Breast (tissue), 4 donors: ENCODE data around the genes RIOK1 and SLC35B3.

DNA sequence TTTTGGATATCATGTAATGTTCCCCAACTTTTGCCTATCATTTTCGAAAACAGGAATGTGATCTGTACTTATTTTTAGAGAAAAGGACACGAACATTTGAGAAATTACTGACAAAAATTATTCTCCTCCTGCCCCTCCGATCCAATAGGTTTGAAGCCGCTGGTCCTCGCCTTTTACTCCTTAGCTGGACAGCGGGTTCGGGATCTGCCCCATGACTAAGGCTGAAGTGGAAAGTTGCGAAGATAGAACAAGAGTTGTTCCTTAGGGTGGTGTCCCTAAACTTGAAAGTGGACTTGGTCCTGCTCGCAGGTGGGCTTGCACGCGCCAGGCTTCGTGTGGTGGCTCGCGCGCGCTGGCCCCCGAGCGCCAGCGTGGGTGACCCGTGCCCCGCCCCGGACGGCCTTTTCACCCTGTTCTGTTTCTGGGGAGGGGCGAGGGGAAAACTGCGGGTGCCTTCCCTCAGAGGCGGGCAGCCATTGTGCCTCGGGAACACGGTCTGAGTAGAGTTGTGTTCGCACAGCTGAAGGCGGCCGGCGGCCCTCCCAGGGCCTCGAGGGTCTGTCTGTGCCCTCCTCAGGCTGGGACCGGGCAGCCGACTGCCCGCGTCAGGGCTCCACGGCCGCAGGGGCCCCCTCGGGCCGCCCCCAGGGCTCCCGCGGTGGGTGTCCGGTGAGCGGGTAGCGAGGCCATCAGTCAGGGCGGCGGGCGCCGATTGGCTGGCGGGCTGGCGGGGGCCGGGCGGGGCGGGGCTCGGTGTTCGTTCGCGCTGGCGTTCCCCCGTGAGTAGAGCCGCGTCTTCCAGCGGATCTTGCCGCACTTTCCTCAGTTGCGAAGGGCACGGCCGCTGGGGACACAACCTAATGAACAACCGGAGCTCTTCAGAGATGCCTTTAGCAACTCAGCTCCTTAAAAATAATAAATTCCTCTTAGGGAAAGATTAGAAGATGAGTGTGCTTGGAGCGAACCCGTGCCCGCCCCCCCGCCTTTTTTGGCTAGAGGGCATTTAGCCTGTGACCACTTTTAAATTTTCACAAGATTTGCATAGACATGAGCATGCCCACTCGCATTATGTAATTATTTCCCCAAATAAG lies 33.1 kb downstream of the RREB1 start:
- PRO-cap, 3 experiments = peak in 3 of 3 experiments; most common plus-strand start position 440 of the sequence (in 3); most common minus-strand start position 598 of the sequence (in 3)
- RRBS = 2% methylated on average over 22 of the region's 74 CpGs

GRCh38 chr6:7166112-7167244 lies 58.7 kb downstream of the RREB1 start:
- PRO-cap, 3 experiments = no peak in any of the 3 experiments
- RRBS = no CpG with 5 or more reads among the region's 18 CpGs

DNA sequence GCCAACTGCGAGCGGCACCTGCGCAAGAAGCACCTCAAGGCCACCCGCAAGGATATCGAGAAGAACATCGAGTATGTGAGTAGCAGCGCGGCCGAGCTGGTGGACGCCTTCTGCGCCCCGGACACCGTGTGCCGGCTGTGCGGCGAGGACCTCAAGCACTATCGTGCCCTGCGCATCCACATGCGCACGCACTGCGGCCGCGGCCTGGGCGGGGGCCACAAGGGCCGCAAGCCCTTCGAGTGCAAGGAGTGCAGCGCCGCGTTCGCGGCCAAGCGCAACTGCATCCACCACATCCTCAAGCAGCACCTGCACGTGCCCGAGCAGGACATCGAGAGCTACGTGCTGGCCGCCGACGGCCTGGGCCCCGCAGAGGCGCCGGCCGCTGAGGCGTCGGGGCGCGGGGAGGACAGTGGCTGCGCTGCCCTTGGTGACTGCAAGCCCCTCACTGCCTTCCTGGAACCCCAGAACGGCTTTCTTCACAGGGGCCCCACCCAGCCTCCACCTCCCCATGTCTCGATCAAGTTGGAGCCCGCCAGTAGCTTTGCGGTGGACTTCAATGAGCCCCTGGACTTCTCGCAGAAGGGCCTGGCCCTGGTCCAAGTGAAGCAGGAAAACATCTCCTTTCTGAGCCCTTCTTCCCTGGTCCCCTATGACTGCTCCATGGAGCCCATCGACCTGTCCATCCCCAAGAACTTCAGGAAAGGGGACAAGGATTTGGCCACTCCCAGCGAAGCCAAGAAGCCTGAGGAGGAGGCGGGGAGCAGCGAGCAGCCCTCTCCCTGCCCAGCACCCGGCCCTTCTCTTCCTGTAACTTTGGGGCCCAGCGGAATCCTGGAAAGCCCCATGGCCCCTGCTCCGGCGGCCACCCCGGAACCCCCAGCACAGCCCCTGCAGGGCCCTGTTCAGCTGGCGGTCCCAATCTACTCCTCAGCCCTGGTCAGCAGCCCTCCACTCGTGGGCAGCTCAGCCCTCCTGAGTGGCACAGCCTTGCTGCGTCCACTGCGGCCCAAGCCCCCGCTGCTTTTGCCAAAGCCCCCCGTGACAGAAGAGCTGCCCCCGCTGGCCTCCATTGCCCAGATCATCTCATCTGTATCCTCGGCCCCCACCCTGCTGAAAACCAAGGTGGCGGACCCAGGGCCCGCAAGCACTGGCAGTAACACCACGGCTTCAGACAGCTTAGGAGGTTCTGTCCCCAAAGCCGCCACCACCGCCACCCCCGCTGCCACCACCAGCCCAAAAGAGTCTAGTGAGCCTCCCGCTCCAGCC lies 82.3 kb downstream of the SSR1 start:
- PRO-cap, 3 experiments = no peak in any of the 3 experiments
- RRBS = 81% methylated on average over 2 of the region's 77 CpGs

DNA sequence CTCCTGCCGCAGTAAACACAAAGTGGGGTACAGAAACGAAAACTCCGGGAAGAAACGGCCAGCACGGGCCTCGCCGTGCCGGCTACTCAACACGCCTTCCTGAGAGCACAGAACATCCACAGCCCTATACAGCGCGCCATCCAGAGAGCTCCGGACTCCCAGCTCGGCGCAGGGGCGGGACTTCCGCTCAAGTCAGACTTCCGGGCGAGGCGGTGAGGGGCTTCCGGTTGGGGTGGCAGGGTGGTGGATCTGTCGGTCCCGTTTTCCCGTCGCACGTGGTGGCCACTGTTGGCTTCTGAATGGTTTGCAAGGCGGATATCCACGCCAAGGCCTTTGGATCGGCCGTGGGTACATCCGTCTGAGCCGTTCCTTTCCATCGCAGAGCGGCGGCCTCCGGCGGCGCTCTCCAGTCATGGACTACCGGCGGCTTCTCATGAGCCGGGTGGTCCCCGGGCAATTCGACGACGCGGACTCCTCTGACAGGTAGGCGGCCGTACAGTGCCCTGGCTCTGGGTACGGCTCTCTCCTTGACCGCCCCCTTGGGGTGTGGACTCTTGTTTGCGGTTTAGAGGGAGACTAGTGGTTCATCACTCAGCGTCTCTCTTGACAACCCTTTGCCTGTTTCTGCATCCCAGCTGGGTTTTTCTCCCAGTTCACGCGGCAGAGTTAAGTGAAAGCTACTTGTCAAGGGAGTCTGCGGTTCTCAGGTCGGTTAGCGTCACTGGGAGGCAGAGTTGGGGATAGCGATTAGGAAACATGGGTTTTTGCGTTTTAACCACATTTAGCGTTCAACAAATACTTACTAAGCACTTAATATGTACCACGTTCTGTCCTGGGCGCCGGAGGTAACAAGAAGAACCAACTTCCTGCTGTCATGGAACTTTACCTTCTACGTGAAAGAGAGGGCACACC lies at the start of gene RIOK1:
Gene RIOK1, plus strand, starts transcription at position 218 of the 912 bp plus-strand sequence.
- PRO-cap, 3 experiments = peak in 3 of 3 experiments; most common plus-strand start position 220 of the sequence (in 2); most common minus-strand start position 165 of the sequence (in 2)
- RRBS = 1% methylated on average over 10 of the region's 63 CpGs

- PRO-cap, 3 experiments = no peak in any of the 3 experiments
These were observed 23.1 kb downstream of the RIOK1 start for GRCh38 chr6:7412759-7413152.

DNA sequence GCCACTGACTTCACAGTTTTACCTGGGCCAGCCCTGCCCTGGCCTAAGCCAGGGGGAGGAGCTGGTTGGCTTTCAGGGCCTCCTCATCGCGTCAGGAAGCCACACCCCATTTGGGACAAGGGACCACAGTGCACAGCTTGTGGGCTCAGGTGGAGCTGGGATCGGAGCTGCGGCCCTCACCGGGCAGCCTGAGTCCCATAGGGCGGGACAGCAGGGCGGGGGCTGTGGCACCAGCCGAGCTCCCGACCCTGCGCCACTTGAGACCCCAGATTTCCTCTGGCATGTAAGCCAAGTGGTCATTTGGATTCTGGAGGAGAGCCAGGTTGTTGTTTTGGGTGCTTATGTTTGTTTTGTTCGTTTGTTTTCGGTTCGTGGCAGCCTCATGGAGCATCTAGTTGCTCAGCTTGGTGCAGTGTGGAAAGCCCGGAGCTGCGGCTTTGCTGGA lies 42.2 kb downstream of the RIOK1 start:
- PRO-cap, 3 experiments = peak in 1 of 3 experiments; most common plus-strand start position 148 of the sequence (in 1)
- RRBS = no CpG with 5 or more reads among the region's 15 CpGs

GRCh38 chr6:7543849-7544908 lies 2.7 kb downstream of the DSP start:
- PRO-cap, 3 experiments = peak in 3 of 3 experiments; most common plus-strand start chr6:7544149 (in 3)
- RRBS = 13% methylated on average over 5 of the region's 16 CpGs

- PRO-cap, 3 experiments = no peak in any of the 3 experiments
- RRBS = no CpG with 5 or more reads among the region's 9 CpGs
These were observed 15.1 kb downstream of the SNRNP48 start for GRCh38 chr6:7604863-7605650.

DNA sequence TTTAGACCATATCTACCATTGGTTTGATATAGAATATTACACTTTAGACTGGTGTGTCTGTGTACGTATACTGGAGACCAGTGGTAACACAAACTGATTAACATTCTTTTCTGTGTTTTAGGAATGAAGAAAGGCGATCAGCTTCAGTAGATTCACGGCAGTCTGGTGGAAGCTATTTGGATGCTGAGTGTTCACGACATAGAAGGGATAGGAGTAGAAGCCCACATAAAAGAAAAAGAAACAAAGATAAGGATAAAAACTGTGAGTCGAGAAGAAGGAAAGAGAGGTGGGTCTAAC lies 15.9 kb downstream of the SNRNP48 start:
- PRO-cap, 3 experiments = no peak in any of the 3 experiments
- RRBS = no CpG with 5 or more reads among the region's 5 CpGs

DNA sequence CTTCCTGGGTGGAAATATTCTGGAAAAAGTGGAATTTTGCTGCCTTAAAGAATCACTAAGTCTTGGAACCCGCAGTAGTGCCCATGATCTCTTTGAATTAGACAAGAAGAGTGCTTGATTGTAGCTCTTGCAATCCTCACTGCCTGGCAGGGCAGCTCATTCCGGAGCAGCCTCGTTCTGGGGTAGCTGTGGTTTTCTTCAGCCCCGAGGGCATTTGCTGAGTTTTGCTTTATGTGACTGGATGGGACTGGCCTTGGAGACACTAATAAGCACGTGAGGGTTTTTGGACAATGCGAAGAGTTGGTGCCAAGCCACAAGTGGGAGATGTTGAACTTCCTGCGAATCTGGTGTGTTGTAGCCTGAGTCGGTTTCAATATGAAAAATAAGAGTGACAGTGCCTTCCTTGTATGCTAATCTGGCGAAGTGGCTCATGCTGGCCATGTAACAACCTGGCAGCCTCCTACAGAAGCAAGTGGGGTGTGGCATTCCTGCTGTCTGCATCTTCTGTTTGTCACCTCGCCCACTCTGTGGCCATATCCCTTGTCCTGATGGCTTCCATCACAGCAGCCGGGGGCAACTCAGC lies 28.3 kb downstream of the SNRNP48 start:
- PRO-cap, 3 experiments = no peak in any of the 3 experiments
- RRBS = no CpG with 5 or more reads among the region's 11 CpGs

- PRO-cap, 3 experiments = no peak in any of the 3 experiments
- RRBS = no CpG with 5 or more reads among the region's 8 CpGs
These were observed 29.1 kb downstream of the TXNDC5 start for GRCh38 chr6:7881220-7882211.

DNA sequence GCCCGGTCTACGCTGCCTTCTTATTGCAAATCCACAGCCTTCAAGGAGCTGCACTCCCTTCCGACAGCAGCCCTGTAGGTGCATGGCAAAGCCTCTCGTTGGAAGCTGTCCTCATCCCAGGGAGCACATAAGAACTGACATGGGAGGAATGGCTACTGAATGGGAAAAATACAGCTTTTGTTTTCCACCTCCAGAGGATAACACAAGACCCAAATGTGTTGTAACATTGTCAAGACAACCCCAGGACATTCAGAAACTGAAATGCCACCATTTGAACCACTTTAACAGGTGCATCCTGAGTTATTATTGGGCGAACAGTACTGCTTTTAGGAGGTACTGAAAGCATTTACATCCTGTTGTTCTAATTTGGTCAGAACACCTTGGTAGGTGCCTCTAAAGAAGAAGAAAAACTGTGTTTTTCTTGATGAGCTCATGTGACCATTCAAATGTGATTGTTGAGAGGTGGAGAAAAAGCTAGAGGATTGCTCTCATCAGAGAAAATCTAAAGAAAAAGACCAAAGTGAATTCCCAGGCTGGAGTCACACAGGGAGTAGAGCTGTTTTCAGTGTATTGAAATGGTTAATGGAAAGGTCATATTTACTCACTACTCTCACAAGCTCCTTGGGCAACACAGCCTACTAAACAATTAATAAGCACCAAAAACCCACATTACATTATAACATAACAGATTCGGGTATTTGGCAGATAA lies 6.4 kb upstream of the TXNDC5 start:
- PRO-cap, 3 experiments = no peak in any of the 3 experiments
- RRBS = no CpG with 5 or more reads among the region's 6 CpGs

GRCh38 chr6:8157634-8158287 lies 55.4 kb upstream of the EEF1E1 start:
- PRO-cap, 3 experiments = no peak in any of the 3 experiments
- RRBS = no CpG with 5 or more reads among the region's 5 CpGs

DNA sequence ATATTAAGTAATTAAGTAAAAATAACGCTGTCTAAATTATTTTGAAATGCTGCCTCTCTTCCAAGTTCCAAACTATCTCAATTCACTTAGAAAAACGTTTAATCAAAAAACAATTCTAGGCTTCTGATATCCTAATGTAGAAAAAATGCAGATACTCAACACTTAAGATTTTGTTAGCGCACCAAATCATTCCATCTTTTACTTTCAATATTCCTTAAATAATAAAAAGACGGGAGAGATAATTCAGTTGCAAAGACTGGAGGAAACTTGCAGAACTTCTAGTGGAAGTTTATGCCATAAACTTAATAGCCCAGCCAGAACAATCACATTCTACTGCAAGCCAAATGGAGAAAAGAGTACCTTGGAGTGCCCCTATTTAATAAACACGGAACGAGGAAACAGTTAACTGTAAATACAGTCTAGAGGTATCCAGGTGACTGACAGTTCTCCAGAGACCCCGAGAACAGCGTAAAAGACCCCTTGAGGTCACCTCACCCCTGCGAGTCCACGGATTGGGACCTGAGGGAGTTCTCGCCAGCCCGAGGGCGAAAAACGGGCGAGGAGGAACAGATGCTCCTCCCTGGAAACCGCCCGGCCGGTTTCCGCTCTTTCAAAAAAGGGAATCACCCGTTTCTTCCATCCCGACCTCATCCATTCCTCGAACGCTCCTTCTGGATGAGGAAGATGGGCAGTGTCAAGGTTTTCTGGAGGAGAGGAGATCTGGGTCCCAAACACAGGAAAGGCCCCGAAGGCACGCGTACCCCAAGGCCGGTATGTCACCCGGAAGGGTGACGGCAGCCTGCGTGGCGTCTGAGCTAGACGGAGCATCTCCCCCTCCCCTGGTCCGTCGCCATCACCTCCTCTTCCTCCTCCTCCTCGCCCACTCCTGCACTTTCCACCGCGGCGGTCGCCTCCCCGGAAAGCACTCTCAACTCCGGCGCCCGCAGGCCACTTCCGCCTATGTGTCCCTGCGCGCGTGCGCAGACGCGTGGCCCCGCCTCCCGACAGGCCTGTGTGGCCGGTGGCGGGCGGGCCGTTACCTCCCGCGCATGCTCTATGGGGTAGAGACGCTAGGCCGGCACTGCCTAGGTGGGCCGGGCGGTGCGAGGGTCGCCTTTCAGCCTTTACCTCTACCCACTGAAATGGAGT lies at the start of gene SLC35B3:
Gene SLC35B3, minus strand, starts transcription at position 964 of the 1,149 bp plus-strand sequence.
- PRO-cap, 3 experiments = peak in 3 of 3 experiments; most common plus-strand start position 1,088 of the sequence (in 3); most common minus-strand start position 953 of the sequence (in 3)
- RRBS = 1% methylated on average over 16 of the region's 64 CpGs

- PRO-cap, 3 experiments = no peak in any of the 3 experiments
- RRBS = no CpG with 5 or more reads among the region's 3 CpGs
These were observed 204.8 kb upstream of the SLC35B3 start for GRCh38 chr6:8639921-8640751.

GRCh38 chr6:8651950-8652352 lies 216.6 kb upstream of the SLC35B3 start:
- PRO-cap, 3 experiments = no peak in any of the 3 experiments
- RRBS = no CpG with 5 or more reads among the region's 3 CpGs

DNA sequence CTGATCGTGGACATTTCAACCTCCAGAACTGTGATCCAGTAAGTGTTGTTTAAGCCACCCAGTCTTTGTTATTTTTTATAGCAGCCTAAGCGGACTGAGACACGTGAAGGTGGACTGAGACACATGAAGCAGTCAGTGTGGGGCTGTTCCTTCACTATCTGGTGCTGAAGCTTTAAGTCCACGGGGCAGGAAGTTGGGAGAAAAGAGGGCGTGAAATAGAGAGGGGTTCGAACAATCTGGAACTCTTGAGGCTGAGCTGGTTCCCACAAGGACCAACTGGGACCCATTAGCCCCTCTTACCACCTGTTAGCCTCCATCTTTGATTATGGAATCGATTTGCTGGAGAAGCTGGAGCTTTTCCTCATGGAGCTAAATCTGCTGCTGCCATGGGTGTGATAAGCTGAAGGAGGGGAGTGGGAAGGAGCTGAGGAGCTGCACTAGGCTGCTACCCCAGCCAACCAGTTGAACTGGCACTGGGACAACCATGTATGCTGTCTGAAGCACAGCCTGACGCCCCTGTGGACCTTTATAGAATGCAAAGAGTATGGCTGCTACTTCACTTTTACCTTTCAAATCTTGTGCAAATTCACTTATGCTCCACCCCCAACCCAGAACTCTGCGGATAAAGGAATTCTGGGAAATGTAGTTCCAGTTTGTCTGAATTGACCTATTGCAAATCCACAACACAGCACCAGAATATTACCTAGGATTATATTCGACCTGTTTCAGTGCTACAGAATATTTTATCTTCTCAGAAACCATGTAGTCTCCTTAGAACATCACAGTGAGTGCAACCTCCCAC lies 217.2 kb upstream of the SLC35B3 start:
- PRO-cap, 3 experiments = no peak in any of the 3 experiments
- RRBS = no CpG with 5 or more reads among the region's 10 CpGs

GRCh38 chr6:9596081-9596530 lies 818.8 kb downstream of the TFAP2A start:
- PRO-cap, 3 experiments = peak in 2 of 3 experiments; most common minus-strand start chr6:9596350 (in 2)
- RRBS = no CpG with 5 or more reads among the region's 4 CpGs

DNA sequence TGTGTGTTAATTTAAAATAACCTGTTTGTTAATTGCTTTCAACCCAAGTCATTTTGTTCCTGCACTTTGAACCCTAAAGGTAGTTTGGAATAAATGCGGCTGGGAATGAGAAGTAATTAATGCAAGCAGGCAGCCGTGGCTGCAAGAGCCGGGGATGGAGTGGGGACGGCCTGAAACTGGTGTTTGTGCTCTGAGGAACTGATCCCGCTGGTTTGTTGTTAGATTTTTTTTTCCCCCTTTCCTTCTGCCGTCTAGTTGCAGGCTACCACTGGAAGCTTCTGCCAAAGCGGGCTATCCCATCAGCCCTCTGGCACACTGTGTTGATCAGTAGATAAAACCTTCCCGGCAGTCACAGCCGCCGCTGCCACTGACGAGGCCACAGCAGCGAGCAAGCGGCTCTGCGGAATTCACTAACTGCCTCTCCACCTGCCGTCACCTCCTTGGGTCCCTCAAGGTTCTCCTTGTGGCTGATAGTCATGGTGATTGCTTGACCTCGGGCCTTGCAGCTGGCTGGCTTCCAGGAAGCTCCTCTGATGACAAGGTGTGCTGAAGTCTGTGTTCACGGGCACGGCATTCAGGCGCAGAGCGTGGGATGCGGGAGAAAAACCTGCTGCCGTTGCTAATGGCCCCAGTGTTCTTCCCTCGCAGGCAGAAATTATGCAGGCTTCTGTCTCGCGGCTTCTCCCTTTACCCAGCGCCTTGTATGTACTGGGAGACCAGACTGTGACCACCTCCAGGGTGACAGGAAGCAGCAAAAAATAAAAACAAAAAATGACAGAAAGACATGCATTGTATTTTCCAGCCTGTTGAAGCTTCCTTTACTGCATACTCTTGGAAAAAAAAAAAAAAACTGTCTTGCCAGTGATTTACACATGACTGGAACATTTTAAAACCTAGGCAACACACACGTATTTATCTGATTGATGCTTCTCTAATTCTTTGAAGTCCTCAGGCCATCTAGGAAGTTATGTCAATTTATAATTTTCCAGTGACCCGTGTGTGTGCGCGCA lies 315.7 kb downstream of the TFAP2A start:
- PRO-cap, 3 experiments = peak in 3 of 3 experiments; most common plus-strand start position 352 of the sequence (in 3); most common minus-strand start position 217 of the sequence (in 1)
- RRBS = no CpG with 5 or more reads among the region's 30 CpGs

DNA sequence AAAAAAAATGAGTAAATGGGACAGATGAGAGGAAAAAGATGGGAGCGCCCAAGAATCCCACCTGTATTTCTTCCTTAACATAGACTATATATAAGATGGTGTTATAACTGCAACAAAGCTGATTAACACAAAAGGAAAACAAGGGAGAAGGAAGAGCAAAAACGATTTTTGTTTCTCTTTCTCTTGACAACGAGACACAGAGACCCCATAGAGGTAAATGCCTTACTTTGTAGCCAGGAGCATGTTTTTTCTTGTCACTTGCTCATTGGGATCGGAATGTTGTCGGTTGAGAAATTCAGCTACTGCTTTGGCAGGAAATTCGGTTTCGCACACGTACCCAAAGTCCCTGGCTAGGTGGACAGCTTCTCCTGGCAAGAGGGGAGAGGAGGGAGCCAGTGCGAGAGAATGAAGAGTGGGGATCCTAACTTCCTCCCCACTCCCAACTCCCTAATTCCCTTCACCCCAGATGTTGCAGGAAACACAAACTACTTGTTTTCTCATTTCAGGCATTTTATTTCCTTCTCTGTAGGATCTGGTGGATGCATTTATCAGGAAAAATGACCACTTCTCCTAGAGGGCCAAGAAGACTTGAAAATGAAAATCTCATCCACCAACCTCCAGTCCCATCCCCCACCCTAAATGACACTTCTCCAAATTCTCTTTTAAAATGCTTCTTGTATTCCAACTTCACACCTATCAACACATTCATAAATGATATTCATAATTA lies 14.5 kb downstream of the TFAP2A start:
- PRO-cap, 3 experiments = no peak in any of the 3 experiments
- RRBS = no CpG with 5 or more reads among the region's 9 CpGs